ENCODE measurements around the genes RHOT2 and RPUSD1.

- PRO-cap, result unidirectional peak, minus-strand start at chr16:10574
These were observed 42.9 kb downstream of the POLR3K start for GRCh38 chr16:10368-10972.

DNA sequence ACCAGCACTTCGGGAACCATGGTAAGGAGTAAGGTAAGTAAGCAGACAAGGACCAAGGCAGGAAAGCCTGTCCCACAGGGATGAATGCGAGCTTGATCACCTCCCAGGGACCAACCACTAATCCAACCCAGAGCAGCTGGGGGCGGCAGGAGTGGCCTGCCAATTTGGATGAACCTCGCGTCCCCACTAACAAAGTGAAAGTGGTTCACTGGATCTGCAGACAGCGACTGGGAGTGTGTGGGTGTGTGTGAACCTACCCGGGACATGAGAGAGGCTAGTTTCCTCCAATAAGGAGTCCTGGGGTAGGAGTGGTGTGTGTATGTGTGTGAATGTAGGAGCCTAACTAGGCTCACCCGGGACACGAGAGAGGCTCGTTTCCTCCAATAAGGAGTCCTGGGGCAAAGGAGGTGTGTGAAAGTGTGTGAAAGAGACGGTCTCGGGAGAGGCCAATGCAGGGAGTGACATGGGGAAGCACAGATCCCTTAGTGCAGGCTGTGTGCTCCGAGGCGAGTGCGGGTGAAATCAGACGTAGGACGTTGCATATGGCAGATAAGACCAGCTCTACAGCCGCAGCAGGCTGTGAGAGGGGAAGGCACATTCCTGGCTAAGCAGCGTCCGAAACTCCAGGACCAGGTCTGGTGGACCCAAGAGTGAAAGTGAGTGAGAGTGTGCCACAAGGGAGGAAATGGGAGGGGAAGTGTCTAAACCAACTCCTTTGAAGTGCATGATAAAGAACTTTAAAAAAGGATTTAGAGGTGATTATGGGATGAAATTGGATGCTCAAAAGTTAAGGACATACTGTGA is 11.5 kb downstream of the POLR3K start:
- PRO-cap, result no peak

GRCh38 chr16:84597-85427 is 6.8 kb downstream of the MPG start:
- PRO-cap, result unidirectional peak, minus-strand start at chr16:84977

DNA sequence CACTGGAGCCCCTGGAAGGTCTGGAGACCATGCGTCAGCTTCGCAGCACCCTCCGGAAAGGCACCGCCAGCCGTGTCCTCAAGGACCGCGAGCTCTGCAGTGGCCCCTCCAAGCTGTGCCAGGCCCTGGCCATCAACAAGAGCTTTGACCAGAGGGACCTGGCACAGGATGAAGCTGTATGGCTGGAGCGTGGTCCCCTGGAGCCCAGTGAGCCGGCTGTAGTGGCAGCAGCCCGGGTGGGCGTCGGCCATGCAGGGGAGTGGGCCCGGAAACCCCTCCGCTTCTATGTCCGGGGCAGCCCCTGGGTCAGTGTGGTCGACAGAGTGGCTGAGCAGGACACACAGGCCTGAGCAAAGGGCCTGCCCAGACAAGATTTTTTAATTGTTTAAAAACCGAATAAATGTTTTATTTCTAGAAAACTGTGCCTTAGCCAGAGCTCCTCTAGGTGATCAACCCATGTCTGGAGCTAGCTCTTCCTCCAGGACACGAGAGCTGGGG is 7.5 kb downstream of the MPG start:
- PRO-cap, result no peak

DNA sequence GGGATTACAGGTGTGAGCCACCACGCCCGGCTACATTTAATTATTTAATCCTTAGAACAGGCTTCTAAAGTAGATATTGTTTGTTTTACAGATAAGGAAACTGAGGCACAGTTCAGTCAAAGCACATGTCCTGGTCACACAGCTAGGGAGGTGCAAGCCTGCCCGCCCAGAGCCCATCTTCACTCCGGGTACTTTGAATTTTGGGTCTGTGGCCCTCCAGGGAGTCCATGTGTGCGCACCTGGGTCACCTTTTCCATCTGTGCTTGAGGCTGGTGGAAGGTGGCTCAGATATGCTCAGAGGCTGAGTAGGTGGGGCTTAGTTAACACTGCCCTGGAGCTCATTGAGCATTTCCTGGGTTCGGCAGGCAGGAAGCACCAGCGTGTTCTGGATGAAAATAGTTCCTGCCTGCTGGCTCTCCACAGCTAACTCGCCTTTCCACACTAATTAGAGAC is 19.1 kb downstream of the FAM234A start:
- PRO-cap, result bidirectional peak, plus-strand start at position 355 of the sequence, minus-strand start at position 259 of the sequence

DNA sequence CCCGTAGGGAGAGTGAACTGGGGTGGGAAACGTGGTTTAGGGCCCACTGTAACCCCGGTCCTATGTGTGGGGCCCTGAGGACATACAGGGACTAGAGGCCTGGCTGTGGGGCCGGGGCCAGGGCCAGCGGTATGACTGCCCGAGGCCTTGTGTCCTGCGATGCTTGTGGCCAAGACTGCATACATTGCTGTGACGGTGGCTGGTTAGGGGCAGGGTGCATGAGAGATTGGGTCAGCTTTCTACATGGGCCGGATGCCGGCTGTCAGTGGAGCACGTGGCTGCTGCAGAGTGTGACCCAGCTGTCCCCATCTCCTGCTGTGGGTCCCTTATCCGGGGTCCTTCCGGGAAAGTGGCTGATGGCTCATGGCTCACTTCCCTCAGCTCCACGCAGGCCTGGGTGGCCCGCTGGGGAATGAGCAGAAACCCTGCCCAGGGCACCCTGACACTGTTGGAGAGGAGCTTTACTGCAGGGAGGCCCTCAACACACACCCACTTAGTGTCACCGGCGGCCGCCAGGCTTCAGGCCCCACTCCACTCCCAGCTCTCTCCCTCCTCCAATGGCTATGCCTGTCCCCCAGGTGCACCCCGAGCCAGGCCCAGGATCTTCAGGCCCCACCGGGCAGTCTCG is 712 bp upstream of the RGS11 start:
- PRO-cap, result no peak

DNA sequence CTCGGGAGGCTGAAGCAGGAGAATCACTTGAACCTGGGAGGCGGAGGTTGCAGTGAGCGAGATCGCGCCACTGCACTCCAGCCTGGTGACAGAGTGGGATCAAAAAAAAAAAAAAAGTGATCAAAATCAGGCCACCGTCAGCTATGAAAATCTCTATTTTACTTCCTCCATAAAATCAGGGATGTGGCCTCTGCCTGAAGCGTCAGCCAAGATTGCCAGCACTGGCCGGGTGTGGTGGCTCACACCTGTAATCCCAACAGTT is 26.0 kb downstream of the AXIN1 start:
- PRO-cap, result no peak

GRCh38 chr16:398015-398597 is 1.1 kb downstream of the NME4 start:
- PRO-cap, result no peak

GRCh38 chr16:424312-424604 is 1.2 kb upstream of the RAB11FIP3 start:
- PRO-cap, result no peak

GRCh38 chr16:426307-427139 is 1.1 kb downstream of the RAB11FIP3 start:
- PRO-cap, result no peak

DNA sequence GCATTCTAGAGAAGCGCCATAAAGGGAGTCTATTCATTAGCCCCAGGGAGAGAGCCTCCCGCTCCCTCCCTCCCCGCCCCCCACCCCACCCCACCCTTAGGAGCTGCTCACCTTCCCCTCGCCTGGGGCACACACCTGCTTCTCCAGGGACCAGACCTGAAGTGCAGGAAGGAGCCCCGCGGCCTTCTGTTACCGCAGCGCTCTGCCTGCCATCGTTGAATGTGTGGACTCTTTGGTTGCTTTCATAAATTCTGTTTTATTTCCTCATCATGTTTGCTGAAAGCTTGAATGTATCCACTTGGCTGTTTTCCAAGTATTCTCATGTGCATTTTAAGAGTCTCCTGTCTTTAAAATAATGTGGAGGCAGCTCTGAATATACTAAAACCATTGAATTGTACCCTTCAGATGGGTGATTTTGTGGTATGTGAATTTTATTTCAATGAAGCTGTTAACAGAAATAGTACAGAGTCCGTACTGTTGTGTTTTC is 25.4 kb downstream of the RAB11FIP3 start:
- PRO-cap, result no peak

GRCh38 chr16:539741-540274 is 12.3 kb downstream of the CAPN15 start:
- PRO-cap, result no peak

- PRO-cap, result no peak
These were observed 1.3 kb upstream of the WFIKKN1 start for GRCh38 chr16:629250-630159.

DNA sequence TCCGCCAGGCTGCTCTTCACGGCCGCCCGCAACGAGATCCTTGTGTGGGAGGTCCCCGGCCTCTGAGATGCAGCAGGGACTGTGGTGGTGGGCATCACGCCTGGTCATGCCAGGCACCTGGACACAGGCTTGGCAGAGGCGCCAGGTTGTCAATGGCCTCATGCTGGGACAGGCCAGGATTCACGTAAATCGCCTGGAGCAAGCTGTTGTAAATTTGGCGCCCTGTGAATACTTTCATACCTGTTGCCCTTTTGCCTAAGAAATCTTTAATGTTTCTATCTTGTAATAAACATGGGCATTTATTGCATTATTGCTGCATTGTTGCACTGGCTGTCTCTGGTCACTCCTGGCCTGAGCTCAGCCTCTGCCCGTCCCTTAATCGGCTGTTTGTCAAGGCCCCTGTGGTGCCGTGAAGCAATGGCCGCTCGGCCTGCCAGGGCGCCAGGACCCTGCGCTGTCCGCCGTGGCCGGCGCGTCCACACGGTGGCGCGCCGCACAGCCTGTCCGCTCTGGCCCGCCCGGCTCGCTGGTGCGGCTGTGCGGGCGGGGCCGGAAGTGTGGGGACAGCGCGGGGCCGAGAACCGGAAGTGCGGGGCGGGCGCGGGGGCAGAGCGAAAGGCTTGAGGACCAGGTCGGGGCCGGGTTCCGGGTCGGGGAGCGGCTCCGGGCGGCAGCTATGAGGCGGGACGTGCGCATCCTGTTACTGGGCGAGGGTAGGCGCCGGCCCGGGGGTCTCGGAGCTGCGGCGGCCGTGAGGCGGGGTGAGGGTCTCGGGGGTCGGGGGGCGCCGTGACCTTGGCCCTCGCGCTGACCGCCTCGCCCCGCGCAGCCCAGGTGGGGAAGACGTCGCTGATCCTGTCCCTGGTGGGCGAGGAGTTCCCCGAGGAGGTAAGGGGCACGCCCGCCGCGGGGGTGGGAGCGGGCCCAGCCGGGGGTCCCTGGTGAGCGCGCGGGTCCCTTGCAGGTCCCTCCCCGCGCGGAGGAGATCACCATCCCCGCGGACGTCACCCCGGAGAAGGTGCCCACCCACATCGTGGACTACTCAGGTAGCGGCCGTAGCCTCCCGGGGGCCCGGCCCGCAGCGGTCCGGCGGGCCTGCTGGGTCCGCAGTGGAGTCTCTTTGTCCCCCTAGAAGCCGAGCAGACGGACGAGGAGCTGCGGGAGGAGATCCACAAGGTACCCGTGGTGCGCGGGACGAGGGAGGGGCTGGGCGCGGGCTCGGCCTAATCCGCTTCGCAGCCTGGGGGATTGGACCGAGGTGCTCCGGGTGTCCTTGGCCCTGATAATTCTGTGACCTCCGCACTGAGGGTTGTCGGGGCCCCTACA is at the start of gene RHOT2:
RHOT2 (plus strand) TSS at position 609 of the 1,326 bp plus-strand sequence.
- PRO-cap, result unidirectional peak, plus-strand start at position 643 of the sequence

DNA sequence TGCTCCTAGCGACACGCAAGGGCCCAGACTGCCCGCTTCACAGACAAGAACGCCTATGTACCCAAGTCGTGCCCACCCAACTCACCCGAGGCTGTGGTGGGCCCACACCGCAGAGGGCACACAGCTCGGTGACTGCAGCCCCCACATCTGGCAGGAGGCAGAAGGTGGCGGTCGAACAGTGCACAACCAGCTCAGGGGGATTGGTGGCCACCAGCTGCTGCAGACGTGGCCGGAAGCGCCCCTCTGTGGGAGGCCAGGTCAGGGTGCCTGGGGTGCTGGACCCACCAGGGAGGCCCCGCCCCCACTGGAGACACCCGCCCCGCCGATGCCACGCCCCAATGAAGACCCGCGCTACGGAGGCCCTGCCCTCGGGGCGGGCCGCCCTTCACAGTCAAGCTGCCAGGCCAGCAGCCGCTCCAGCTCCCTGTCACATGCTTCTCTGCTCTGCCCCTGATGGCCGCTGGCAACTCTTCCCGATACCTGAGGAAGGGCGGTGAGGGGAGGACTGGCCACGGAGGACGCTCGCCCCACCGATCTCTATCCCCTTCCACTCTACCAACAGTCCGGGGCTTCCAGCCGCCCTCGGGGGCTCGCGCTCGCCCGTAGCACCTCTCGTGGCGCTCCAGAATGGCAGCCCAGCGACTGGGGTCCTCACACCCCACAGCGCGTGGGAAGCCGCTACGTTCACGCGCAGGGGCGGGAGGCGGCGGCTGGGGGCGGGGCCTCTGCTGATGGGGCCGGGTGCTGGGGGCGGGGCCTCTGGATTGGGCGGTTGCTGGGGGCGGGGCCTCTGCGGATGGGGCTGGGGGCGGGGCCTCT is 877 bp upstream of the STUB1 start:
- PRO-cap, result bidirectional peak, plus-strand start at position 483 of the sequence, minus-strand start at position 309 of the sequence; bidirectional peak, plus-strand start outside the sequence, minus-strand start at position 669 of the sequence

- PRO-cap, result no peak
These were observed 700 bp downstream of the STUB1 start for GRCh38 chr16:680932-681287.

DNA sequence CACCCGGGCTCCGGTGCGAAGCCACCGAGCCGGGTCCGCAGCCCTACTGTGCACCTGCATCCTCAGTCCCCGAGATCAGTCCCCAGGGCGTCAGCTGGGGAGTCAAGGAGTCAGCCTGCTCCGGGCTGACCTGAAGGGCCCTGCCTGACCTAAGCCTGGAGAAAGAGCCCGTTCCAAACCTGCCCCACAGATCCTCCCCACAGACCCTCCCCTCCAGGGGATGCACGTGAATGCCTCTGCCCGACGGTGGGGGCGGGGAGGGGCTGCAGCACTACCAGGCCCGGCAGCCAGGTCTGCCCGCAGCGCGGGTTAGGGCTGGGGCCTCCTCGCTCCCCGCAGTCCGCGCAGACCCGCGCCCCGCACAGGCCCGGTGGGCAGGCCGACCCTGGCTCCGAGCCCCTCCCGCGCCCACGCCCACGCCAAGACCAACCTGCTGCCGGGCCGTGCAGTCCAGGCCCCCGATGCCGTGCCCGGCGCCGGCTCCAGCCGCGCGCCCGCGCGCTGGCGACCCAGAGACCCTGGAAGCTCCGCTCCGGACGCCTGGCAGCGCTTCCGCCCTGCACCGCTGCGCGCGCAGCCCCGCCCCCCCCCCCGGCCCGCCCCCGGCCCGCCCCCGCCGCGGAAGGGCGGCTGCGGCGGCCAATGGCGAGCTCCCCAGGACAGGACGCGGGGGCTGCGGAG is at the start of gene RPUSD1:
RPUSD1 (minus strand) TSS at position 556 of the 681 bp plus-strand sequence.
- PRO-cap, result bidirectional peak, plus-strand start outside the sequence, minus-strand start at position 567 of the sequence

GRCh38 chr16:863616-864301 is 63.2 kb upstream of the GNG13 start:
- PRO-cap, result no peak

DNA sequence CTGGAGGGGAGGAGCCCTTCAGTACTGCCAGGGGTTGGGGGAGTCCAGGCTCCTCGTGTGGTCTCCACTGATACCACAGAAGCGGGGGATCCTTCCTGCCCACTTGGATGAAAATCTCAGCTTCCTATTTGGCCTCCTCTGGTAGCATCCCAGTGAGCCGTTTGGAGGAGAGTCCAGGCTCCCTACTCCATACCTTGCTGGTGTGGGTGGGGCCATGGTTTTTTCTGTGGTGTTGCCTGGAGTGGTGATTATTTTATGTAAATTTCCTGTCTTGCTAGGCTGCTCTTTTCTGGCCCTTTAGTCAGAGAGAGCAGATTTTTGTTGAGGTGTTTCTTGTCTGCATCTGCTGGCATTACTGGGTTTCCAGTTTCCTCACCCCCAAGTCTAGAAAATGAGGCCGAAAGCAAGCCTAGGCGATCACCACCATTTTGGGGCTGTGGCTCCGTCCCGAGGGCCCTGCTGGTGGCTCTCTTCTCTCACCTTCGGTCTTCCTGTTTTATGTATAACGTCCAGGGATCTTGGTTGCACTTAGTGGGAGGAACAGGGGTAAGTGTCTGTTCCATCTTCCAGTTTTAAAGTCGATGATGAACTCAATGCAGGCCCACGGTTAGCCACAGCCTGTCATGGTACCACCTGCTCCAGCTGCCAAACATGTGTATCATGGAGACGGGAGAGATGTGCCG is 66.1 kb upstream of the GNG13 start:
- PRO-cap, result no peak

DNA sequence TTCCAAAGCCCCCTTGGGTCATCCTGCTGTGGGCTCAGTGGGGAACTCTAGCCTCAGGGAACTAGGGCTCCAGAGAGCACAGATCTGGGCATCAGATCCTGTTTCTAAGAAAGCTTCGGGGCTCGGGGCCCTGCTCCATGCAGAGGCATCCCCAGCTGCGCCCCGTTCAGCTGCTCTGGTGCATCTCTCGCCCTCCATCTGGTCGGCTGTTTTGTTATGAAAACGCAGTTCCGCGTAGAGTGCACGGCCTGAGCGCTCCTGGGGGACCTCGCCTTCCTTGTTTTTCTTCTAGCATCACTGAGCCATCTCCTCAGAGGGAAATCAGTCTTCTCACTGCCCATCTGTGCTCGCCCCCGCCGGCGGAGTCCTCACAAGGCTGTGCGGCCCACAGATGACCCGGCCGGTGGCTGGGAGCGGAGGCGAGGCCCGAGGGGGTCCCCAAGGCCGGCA is 72.4 kb upstream of the GNG13 start:
- PRO-cap, result no peak